HTR-8/SVneo (cell line): Measurements from ENCODE around the genes MRGPRX3, SAA4, LDHC and SPTY2D1.

- RRBS = no CpG with 5 or more reads among the region's 5 CpGs
These were observed 17.0 kb upstream of the PIK3C2A start for GRCh38 chr11:17224736-17225292.

DNA sequence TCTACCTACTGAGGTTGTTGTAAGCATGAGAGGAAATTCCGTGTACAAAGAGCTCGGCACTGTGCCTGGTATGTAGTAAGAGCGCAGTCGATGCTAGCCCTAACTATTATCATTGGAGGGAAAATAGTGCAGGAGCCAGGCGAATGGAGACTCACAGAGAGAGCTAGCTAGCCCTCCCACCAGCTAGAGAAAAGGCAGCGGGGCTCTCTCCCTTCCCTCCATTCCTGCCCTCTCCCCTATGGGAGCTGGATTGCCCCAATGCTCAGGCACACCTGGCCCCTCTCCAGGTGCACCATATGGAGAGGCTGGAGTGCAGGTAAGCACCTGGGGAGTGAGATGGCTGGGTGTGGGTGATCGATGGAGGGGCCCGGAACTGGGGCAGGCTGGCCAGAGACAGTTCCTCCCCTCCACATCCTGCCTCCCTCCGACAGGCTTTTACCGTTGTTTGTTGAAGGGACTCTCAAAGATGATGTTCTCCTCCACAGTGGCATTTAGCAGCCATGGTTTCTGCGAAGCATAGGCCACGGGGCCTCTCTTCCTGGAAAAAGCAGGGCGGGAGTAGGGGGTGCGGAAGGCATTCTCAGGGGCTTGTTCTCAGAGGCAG lies 25.7 kb upstream of the KCNJ11 start:
- RRBS = no CpG with 5 or more reads among the region's 14 CpGs

- RRBS = no CpG with 5 or more reads among the region's 3 CpGs
These were observed at the start of gene MRGPRX3 for GRCh38 chr11:18132376-18132812. Gene MRGPRX3 (plus strand): TSS chr11:18132571.

GRCh38 chr11:18236377-18237563 lies at the start of gene SAA4:
Gene SAA4 (minus strand): TSS chr11:18236802.
- RRBS = no CpG with 5 or more reads among the region's 6 CpGs

DNA sequence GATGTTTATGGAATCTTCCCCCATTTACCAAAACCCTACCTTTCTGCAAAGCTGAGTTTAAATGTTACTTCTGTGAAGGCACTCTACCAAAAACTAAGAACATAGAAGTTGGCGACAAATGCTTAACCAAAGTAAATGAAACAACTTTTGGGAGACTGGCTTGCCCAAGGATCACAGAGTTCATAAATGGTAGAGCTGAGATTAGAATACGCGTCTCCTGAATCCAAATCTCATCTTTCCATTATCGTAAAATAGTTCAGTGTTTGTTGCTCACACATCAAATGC lies 657 bp downstream of the HPS5 start:
- RRBS = no CpG with 5 or more reads among the region's 4 CpGs

DNA sequence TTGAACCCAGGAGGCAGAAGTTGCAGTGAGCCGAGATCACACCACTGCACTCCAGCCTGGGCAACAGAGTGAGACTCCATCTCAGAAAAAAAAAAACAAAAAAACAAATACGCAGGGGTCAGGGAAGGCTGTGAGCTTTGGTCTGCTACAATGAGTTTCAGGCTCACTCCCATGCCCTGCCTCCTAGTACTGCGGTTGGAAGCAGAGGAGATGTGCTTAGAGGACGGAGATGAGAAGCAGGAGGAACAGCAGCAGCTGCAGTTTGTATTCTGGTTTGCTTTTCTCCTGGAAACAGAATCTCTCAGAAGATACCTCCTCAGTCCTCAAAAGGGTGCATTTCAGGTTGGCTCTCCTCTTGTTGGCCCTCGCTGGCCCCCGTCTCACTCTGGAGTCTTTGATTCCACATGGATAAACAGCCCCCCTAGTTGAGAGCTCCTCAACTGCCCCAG lies 11.7 kb upstream of the LDHA start:
- RRBS = no CpG with 5 or more reads among the region's 6 CpGs

GRCh38 chr11:18412078-18412435 lies at the start of gene LDHC:
Gene LDHC (plus strand): TSS chr11:18412318.
- RRBS = no CpG with 5 or more reads among the region's 25 CpGs

GRCh38 chr11:18588215-18588587 lies 333 bp downstream of the UEVLD start:
- RRBS = no CpG with 5 or more reads among the region's 13 CpGs

GRCh38 chr11:18633823-18634654 lies at the start of gene SPTY2D1:
Gene SPTY2D1 (minus strand): TSS chr11:18634342.
- RRBS = 3% methylated on average over 10 of the region's 52 CpGs

- RRBS = no CpG with 5 or more reads among the region's 24 CpGs
These were observed 501 bp upstream of the SPTY2D1 start for GRCh38 chr11:18634655-18635031.

DNA sequence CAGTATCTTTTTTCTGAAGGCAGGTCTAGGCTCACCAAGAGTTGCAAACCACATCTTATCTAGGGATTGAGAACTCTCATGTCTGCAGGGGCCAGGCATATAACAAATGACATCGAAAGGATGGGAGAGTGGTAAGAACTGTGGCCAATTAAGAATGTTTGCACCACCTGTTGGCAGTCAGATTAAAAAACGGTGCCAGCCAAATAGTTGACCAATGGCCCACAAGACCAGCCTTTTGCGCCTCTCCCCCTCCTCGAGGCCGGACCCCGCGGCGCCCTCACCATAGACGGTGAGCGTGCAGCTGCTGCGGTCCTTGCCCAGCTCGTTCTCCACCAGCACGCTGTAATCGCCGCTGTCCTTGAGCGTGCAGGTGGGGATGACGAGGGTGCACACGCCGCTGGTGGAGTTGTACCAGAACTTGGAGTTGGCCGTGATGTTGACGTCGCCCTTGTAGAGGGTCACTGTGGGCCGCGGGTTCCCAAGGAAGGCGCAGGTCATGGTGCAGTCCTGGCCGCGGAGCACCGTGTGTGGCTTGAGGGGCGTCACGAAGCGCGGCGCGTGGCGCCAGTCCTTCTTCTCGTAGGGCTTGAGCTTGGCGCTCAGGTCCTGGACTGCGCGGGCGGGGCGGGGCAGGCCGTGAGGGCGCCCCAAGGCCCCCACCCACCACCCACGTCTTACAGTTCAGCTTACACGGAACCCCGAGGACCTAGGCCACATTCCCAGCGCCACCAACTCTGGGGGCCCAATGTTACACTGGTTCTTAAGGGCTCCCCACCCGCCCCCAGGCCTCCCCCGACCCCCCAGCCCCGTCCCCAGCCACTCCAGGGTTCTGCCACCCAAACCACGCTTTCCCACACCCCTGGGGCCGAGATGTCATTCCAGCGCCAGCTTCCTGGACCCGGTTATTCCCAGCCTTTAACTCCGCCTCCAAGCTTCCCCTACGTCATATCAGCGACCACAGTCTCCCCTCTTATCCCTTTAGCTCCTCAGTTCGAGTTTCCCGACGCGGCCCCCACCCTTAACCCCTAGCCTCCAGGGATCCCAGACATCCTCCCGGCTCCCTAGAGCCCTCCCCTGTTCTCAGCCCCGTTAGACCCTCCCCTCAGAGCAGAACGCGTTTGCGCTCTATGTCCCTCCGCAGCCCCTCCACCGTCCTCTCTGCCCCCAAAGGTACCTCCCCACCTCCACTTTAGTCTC lies 7.4 kb downstream of the TMEM86A start:
- RRBS = no CpG with 5 or more reads among the region's 68 CpGs

- RRBS = no CpG with 5 or more reads among the region's 6 CpGs
These were observed 19.6 kb downstream of the ZDHHC13 start for GRCh38 chr11:19136468-19137009.

DNA sequence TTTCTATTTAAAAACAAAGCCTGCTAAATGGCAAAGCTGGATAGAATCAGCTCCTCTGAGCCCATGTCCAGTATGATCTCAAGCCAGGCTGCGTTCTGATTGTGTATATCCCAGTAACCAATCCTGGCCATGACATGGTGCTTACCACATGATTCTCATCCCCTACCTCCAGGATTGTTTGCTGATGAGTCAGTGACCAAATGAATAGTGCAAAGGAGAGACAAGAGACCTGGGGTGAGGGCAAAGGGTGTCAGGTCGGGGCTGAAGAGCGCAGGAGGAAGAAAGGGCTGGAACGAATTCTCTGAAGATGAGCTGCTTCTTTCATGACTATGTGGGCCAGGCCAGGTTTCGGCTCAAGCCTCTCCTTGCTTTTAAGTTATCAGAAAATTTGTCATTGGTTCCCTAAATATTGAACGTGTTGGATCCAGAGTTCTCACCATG lies 36.7 kb upstream of the E2F8 start:
- RRBS = no CpG with 5 or more reads among the region's 6 CpGs

- RRBS = no CpG with 5 or more reads among the region's 11 CpGs
These were observed 234.3 kb upstream of the E2F8 start for GRCh38 chr11:19474819-19475769.

- RRBS = 3% methylated on average over 21 of the region's 50 CpGs
These were observed 1.1 kb downstream of the NAV2 start for GRCh38 chr11:19713545-19714268.

DNA sequence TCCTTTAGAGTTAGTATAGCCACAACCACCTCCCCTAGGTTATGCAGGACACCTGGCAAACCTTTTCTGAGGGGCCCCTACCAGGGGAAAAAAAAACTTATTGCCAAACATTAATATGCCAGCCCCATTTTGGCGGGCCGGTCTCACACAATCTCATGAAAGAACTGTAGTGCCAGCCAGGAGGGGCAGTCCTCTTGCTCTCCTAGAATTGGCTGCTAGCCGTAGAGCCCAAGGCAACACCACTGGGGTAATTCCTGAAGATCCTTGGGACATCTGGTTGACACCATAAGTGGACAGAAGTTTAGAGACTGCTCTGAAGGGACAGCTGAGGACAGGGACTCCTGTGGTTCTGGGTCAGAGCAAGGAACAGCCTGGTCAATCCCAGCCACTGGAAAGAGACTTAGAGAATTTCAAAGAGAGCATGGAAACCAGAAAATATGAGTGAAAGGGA lies 24.2 kb downstream of the NAV2 start:
- RRBS = no CpG with 5 or more reads among the region's 3 CpGs

- RRBS = no CpG with 5 or more reads among the region's 5 CpGs
These were observed 38.5 kb downstream of the NAV2 start for GRCh38 chr11:19751009-19751587.

- RRBS = no CpG with 5 or more reads among the region's 5 CpGs
These were observed 48.3 kb downstream of the NAV2 start for GRCh38 chr11:19760660-19761586.

GRCh38 chr11:19776896-19777310 lies 64.3 kb downstream of the NAV2 start:
- RRBS = 2% methylated on average over 27 of the region's 49 CpGs